ENCODE measurements around a stretch of chr13.

DNA sequence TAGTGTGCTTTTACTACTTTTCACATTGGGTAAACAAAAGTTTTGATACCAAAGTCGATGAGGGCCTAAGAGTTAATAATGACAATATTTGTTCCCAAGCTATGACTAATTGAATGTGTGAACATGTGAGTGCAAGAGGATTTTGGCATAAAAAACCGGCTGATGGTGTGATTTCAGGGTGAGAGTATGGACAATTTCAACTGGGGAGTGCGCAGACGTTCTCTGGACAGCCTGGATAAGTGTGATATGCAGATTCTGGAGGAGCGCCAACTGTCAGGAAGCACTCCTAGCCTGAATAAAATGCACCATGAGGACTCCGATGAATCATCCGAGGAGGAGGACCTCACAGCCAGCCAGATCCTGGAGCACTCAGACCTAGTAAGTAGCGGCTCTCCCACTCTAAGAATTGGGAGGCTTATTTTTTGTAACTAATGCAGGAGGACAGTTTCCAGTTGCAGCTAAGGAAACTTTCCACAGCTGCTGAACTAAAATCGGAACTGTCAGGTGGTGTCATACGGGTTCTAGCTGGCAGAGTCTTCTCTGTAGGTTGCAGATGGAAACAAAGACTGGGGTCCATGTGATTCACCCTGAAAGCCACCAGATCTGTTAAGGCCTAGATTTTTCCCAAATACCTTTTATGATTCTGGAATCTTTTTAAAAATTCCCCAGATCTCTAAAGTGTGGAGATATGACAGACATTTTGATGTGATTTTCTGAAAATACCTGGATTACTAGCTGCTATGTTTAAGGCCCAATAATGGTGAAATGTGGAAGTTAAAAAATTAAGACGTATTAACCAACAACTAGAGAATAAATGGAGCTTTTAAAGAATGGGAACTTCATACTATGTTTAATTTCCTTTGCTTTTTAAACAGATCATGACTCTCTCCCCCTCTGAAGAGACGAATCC lies 53.5 kb downstream of the ZAR1L start:
- PRO-cap = no peak

- PRO-cap = no peak
Measured at GRCh38 chr13:32535508-32536553, 2.8 kb downstream of the N4BP2L2 start.

GRCh38 chr13:32586081-32586359 lies 232 bp upstream of the PDS5B start:
- PRO-cap = bidirectional peak, plus-strand start at chr13:32586513, minus-strand start at chr13:32586227

DNA sequence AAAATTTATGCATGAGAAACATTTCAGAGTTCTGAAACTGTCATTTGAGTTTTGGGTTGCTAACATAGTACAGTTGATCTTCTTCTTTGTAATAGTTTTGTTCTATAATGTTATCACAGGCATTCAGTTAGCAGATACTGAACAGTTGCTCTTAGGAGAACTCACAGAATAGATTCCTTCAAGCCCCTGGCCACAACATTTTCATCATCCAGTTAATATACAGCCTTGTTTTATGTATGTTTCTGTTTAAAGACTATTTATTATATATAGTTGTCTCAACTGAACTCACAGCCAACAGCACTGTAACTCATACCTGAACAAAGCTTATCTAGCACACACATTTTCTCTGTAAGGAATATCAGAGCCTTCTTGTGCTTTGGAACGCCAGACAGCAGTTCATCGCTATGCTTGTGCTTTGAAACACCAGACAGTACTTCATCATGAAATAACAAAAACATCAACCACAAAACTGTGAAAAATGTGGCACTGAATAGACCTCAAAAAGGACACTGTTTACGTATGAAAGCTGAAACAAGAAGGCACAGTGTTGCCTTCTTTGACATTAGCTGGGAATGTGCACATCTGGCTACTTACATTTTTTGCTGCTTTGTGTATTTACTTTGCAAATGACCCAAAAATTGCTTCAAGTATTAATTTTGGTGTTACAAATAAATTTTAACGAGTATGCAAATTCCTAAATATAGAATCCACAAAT lies 160.1 kb downstream of the PDS5B start:
- PRO-cap = no peak

- PRO-cap = no peak
Measured at GRCh38 chr13:32845945-32846480, 170.2 kb upstream of the KL start.

DNA sequence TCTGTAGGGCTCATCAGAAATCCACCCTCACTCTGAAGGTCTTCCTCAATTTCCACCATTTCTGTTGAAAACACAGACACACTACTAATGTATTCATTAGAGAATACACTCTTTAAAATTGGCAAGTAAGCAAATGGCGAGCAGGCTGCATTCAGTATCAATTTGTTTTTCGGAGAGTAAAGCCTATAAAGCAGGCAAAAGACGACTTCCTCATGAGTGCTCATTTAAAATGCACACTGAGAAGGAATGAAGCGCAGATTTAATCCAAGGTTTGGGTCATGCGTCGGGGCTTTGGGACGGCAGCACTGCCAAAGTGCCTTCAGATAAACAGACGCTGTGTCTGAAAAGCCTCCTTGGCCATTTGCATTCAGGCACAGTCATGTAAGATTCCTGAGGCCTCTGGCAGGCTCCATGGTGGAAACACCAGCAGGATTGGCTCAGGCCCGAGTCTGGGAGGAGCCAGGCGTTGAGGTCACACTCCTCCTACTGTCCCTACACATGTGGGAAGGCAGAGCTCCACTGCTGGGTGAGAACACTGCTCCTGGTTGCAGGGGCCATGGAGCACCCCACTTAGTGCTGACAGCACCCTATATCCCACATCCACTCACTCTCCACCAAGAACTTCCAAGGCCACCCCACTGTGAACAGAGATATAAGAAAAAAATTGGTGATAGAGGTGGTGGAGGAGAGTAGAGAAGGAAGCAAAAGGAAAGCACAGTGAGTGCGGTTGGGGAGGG lies 113.4 kb upstream of the KL start:
- PRO-cap = no peak

DNA sequence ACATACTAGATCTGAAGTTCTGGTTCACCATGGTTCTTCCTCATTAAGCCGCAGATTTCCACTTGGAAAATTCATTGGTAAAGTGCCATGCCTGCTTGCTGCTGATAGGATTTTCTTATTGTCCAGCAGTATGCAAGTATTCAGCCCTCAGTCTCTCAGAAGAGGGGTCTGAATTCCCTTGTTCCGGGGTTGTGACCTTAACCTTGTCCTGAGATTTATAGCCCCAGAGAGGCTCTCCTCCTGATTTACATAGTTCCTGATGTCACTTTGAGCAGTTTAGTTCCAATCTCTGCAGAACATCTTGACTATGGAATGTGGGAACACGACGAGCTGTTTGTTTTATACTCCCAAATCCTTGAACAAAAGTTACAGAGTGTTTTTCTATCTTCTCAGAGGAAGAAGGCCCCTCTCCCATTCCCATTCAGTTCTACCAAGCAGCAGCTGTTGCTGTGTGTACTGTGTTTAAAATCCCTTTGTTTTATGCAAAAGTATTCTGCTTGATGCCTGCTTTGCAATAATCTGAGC lies 74.5 kb downstream of the KL start:
- PRO-cap = no peak

DNA sequence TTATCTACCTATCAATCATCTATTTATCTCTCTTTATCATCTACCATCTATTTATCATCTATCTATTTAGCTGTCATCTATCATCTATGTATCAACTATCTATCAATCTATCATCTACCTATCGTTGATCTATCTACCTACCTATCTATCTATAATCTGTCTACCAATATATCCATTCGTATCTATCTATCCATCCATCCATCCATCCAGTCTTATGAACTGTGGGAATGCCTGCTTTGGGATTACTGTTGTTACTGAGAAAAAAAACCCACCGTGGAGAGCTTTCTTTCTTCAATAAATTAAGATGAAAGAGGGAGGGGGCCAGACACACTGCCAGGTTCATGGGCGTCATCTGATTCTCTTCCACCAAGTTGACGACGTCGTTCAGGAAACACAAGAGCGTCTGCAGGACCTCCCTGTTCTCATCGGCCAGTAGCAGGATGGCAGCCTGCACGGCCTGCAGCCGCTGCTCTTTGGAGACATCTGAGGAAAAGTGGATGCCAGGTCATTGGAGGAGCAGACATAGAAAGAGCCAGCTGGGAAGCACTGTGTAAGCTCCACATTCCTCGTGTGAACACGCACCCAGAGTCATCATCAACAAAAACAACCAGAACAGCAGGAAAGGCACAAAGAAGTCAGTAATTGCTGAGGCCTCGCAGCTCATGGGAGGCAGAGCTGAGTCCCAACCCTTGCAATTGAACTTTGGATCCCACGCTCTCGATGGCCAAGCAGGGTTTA lies 96.4 kb downstream of the KL start:
- PRO-cap = no peak

GRCh38 chr13:33204204-33205317 lies 81.0 kb downstream of the STARD13 start:
- PRO-cap = no peak

- PRO-cap = no peak
Measured at GRCh38 chr13:33232860-33233314, 52.7 kb downstream of the STARD13 start.

GRCh38 chr13:33251133-33251657 lies 34.4 kb downstream of the STARD13 start:
- PRO-cap = no peak

DNA sequence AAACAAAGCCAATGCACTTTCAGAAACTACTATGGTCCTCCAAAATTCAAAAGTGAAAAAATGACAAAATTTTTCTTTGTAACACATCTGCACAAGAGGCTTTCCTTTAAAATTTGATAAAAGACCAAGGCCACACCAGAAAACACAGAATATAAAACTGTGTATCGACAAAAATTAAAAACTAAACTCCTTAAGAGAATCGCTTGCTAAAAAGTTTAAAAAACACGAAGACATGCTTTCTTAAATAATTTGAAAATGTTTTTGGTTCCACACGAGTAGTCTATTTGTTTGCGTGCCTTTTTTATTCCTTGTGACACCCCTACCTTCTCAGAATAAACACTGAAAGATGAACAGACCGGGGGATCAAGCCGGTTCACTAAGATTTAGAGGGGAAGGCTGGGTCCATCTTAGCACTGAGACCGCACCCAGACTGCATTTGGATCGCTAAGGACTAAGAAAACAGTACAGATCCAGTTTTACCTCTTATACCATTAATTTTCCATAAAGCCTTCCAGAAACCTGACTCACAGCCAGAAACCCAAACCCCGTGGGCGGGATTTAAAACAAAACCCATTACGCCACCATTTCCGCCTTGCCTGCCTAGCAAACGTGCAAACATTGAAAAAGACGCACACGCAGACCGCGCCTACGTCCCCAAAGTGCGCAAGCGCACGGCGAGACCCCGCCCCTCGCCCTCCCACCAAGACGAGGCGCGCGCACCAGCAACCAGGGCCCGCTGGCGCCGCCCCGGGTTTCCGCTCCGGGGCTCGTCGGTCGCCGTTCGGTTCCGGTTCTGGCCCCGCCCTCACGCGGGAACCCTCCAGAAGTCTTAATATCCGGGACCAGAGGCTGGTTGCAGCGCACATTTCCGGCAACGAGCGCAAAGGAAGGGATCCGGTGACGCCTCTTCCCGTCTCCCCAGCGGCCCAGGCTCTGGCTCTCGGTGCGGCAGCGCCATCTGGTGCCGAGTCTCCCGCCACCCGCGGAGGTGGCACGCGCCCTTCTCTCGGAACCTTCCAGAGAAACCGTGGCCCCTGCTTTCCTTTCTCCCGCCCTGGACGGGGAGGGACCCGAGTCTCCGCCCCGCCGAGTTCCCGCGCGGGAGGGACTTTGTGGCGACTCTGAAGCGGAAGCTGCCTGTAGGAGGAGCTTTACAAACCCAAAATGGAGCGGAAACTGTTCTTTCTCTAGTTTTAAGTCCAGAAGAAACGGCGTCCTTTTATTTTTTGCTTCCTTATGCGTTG lies 256.7 kb upstream of the STARD13 start:
- PRO-cap = bidirectional peak, plus-strand start at position 863 of the sequence, minus-strand start at position 626 of the sequence

- PRO-cap = no peak
Measured at GRCh38 chr13:33721780-33722284, 96.1 kb upstream of the RFC3 start.

GRCh38 chr13:33723248-33724181 lies 94.4 kb upstream of the RFC3 start:
- PRO-cap = no peak

DNA sequence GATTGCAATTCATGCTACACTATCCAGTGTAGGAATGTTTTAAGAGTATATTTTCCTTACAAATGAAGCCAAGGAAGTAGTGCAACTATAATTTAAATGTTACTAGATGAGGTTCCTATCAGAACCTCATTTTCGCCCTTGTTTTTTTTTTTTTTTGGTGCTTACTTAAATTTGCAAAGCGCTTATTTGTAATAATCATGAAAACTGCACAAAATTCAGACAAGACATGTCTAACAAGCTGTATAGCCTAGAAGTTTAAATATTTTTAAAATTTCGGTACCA lies 182.0 kb downstream of the NBEA start:
- PRO-cap = no peak

- PRO-cap = no peak
Measured at GRCh38 chr13:35478250-35479103, 2.0 kb upstream of the MAB21L1 start.

GRCh38 chr13:36125605-36126196 lies 5.5 kb downstream of the DCLK1 start:
- PRO-cap = no peak

DNA sequence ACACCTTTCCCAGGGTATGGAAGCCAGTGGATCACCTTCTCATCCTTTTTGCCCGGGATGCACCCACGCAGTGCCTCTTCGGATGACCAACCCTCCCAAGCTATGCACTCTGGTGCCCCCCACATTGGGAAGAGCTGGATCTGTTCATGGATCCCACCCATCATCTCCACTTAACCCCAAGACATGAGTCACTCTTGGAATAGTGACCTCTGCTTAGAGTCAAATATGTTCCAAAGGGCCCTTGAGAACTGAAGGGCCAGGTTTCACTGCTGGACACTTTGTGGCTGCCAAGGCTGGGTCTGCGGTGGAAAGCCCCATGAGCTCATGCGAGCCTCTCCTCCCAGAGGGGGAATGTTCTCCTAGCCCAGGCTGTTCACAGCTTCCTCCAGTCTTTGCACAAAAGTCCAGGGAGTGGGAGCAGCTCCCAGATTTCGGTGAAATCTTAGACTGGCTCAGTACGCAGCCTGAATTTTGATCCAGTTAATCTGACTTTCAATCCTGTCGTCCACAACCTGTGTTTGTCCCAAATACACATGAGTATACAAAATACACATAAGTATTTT lies 693 bp upstream of the DCLK1 start:
- PRO-cap = no peak

- PRO-cap = bidirectional peak, plus-strand start at chr13:36345212, minus-strand start at chr13:36345210
Measured at GRCh38 chr13:36344914-36345402, 1.2 kb downstream of the SPART start.

DNA sequence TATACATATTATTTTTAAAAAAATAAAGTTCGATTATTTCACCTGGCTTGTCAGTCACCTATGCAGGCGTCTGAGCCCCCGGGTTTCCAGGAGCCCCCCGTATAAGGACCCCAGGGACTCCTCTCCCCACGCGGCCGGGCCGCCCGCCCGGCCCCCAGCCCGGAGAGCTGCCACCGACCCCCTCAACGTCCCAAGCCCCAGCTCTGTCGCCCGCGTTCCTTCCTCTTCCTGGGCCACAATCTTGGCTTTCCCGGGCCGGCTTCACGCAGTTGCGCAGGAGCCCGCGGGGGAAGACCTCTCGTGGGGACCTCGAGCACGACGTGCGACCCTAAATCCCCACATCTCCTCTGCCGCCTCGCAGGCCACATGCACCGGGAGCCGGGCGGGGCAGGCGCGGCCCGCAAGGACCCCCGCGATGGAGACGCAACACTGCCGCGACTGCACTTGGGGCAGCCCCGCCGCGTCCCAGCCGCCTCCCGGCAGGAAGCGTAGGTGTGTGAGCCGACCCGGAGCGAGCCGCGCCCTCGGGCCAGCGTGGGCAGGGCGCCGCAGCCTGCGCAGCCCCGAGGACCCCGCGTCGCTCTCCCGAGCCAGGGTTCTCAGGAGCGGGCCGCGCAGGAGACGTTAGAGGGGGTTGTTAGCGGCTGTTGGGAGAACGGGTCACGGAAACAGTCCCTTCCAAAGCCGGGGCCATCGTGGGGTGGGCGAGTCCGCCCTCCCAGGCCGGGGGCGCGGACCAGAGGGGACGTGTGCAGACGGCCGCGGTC lies 827 bp upstream of the CCNA1 start:
- PRO-cap = no peak

All from WTC11 (cell line).